Temporal lobe (tissue), 2 donors: ENCODE measurements around a stretch of chr13.

GRCh38 chr13:110371504-110372505 is 64.7 kb downstream of the COL4A2 start:
- RAMPAGE, long total RNA, result no peak

GRCh38 chr13:110409266-110410426 is 102.6 kb downstream of the COL4A2 start:
- RAMPAGE, long total RNA, result no peak

DNA sequence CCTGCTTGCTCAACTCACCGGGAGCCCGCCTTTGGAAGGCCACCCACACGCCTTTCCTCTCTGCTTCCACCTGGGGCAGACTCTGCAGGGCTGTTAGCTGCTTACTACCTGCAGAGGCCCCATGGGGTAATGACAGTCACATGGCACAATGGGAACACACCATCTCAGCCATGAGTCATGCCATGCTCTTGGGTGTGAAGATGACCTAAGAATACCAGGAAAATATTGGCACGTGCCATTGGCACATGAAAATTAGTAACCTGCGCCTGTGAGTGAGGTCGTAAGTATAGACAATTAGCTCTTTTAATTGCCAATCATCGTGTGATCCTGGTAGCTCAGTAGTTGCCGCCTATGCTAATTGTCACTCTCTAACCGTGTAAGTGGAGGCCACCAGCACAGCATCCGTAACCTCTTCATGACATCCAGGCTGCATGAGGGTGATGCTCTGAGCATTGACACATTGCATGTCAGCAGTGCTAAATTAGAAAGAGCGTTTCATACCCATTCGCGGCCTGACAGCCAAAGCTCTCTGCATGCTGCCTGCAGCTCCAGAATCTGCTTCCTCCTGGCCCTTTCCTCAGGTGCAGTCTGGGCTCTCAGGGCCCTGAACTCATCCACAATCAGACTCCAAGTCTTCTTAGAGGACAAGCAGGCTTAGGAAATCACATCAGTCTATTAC is 108.8 kb downstream of the COL4A2 start:
- RAMPAGE, long total RNA, result no peak

DNA sequence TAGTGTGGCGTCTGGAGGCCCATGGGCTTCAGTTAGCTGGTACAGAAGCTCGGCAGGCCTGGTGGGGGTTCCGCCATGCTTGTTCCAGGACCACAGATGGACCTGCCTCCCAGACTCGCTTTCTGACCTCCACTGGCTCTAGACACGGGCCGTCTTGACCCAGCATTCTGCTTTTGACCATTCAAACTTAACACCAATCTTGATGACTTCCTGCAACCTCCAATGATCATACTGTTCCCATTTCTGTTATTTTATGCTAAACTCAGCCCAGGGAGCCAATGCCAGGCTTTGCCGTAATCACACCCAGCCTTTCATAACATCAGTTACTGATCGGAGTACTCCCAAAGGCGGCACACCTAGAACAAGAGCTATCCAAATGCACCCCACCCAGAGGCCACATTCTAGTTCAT is 120.3 kb downstream of the RAB20 start:
- RAMPAGE, long total RNA, result no peak

GRCh38 chr13:110470276-110470968 is 91.1 kb downstream of the RAB20 start:
- RAMPAGE, long total RNA, result no peak

DNA sequence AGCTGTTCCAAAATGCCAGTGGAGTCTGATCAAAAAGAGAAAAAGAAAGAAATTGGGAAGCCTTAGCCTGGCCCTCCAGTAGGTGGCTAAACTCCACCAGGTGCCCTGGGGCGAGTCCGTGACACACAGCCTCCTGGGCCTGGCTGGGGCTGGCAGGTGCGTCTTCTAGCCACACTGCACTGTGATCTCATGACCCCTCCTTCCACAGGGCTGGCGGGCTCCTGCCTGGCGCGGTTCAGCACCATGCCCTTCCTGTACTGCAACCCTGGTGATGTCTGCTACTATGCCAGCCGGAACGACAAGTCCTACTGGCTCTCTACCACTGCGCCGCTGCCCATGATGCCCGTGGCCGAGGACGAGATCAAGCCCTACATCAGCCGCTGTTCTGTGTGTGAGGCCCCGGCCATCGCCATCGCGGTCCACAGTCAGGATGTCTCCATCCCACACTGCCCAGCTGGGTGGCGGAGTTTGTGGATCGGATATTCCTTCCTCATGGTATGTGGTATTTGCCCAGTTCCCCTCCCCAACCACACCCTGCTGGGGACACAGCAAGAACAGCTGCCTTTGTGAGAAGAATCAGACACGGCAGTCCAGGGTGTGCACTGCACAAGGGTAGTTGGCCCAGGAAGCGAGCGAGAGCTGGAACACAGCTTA is 53.7 kb downstream of the RAB20 start:
- RAMPAGE, long total RNA, result no peak

- RAMPAGE, long total RNA, result no peak
These were observed 1.8 kb downstream of the NAXD start for GRCh38 chr13:110617075-110617691.

- RAMPAGE, long total RNA, result no peak
These were observed 12.2 kb downstream of the NAXD start for GRCh38 chr13:110627236-110628174.

DNA sequence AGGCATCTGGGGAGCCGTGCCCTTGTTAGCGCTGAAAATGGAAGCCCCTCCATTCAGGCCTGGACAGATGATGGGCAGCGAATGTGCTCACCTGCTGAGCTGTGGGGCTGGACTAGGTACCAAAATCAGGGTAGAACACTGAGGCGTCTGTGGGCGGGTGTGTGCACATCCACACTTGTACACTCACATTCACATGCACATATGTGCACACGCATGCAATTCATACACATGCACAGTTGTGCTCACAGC is 20.7 kb downstream of the NAXD start:
- RAMPAGE, long total RNA, result no peak

GRCh38 chr13:110665460-110666608 is 40.1 kb downstream of the CARS2 start:
- RAMPAGE, long total RNA, result no peak

- RAMPAGE, long total RNA, result no peak
These were observed 96.6 kb downstream of the ING1 start for GRCh38 chr13:110810115-110810520.

- RAMPAGE, long total RNA, result no peak
These were observed 91.5 kb upstream of the ANKRD10 start for GRCh38 chr13:111005886-111007336.

- RAMPAGE, long total RNA, result no peak
These were observed 38.1 kb downstream of the ARHGEF7 start for GRCh38 chr13:111153065-111153806.

- RAMPAGE, long total RNA, result no peak
These were observed 71.5 kb downstream of the ARHGEF7 start for GRCh38 chr13:111186425-111187104.

GRCh38 chr13:111189093-111189687 is 74.1 kb downstream of the ARHGEF7 start:
- RAMPAGE, long total RNA, result no peak

DNA sequence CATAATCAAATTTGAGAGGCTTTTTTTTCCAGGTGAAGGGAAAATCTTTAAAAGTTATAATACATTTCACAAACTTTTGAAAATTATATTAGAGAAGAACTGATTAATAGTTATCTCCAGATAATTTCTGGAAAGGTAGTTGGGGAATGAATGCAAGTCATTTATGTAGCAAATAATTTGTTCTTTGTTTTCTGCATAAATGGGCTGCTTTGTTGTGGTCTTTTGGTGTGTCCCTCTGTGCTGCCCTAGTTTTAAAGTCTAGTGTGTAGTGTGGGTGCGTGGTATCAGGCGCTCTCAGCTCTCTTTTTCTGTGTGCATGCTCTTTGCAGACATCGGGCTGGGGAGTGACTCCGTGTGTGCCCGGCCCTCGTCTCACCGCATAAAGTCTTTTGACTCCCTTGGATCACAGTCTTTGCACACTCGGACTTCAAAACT is 94.5 kb downstream of the ARHGEF7 start:
- RAMPAGE, long total RNA, result no peak

- RAMPAGE, long total RNA, result no peak
These were observed 97.1 kb downstream of the ARHGEF7 start for GRCh38 chr13:111212036-111212701.

- RAMPAGE, long total RNA, result no peak
These were observed 4.1 kb upstream of the TEX29 start for GRCh38 chr13:111316292-111316855.

DNA sequence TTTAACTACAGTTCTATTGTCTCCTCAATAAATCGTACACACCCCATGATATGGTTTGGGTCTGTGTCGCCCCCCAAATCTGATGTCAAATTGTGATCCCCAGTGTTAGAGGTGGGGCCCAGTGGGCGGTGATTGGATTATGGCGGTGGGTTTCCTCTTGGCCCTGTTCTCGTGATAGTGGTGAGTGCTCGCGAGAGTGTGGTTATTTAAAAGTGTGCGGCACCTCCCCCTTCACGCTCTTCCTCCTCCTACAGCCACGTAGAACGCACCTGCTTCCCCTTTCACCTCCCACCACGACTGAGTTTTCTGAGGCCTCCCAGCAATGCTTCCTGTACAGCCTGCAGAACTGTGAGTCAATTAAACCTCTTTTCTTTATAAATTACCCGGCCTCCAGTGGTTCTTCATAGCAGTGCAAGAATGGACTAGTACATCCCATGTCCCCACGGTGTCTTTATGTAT is 52.2 kb downstream of the TEX29 start:
- RAMPAGE, long total RNA, result no peak

DNA sequence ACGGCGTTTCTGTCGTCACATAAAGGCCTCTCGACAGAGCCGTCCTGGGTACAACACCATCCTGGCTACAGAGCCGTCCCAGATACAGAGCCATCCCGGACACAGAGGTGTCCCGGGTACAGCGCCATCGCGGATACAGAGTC is 222.8 kb upstream of the SOX1 start:
- RAMPAGE, long total RNA, result no peak